ENCODE measurements around the gene LCA5L.

GRCh38 chr21:39190336-39191447 lies 7.4 kb upstream of the PSMG1 start:
- PRO-cap: no peak

- PRO-cap: no peak
These were observed 15.6 kb upstream of the PSMG1 start for GRCh38 chr21:39198693-39199483.

- PRO-cap: no peak
These were observed 36.9 kb upstream of the PSMG1 start for GRCh38 chr21:39220079-39220663.

- PRO-cap: no peak
These were observed 49.0 kb downstream of the BRWD1 start for GRCh38 chr21:39264193-39265088.

- PRO-cap: no peak
These were observed 2.7 kb upstream of the GET1 start for GRCh38 chr21:39377258-39378037.

GRCh38 chr21:39386271-39386717 lies 6.2 kb downstream of the GET1 start:
- PRO-cap: no peak

DNA sequence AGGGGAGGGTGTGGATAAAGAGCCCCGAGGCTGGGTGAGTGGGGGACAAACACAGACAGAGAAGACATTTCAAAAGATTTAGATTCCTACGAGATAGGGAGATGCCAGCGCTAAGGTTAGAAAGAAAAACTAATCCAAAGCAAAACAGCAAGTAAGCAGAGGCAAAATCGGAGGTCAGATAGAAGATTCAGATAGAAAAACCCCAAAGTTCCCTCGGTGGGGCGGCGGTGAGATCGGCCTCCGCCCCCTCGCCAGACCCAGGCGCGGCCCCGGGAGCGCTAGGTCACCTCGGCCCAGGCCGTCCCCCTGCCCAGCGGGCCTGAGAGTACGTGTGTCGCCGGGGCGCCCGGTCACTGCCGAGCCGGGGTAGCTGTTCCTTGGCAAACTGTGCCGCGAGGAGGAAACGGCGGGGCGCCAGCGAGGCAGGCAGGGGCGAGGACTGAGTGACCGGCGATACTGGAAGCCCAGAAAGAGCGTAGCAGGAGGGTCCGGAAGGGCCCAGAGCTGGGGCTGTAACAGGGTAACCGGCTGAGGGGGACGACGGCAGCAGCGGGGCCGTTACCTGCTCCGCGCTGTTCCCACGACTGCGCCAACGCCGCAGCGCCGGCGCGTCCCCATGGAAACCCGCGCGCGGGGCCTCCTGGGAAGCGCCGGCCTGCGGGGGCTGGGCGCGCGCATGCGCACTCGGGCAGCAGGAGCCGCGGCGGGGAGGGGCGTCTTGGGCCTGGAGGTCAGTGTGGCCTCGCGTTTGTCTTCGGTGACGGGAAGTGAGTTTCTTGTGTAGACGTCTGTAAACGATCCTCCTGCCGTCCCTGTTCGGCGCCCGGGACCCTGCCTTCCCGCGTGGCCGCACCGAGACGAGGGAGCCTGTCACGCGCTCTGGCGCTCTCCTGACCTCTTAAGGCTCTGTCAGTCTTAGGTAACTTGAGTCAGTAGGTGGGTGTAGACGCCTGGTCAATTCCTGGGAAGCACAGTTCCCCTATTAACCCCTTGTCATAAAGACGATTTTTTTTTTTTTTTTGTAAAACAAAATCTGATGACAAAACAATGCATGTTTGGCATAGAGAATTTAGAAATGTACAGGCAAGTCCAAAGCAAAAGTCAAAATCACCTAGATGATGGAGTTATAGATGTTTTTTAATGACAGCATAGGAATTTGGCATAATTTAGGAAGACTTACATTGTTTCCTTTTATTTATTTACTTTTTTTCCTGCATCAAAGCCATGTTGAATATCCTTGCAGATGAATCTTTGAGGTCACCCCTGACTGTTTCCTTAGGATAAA lies at the start of gene LCA5L:
TSS of gene LCA5L (minus strand) at position 616 of the 1,285 bp plus-strand sequence.
- PRO-cap: bidirectional peak, plus-strand start at position 383 of the sequence, minus-strand start at position 341 of the sequence; bidirectional peak, plus-strand start at position 706 of the sequence, minus-strand start at position 613 of the sequence

GRCh38 chr21:39611485-39612290 lies 1.1 kb upstream of the B3GALT5 start:
- PRO-cap: no peak

GRCh38 chr21:41155972-41156360 lies 12.0 kb upstream of the BACE2 start:
- PRO-cap: no peak

GRCh38 chr21:41166751-41167240 lies 1.2 kb upstream of the BACE2 start:
- PRO-cap: no peak

GRCh38 chr21:41210324-41210888 lies 42.4 kb downstream of the BACE2 start:
- PRO-cap: no peak

- PRO-cap: no peak
These were observed 73.6 kb downstream of the BACE2 start for GRCh38 chr21:41241416-41242039.

GRCh38 chr21:41250260-41251018 lies 66.2 kb upstream of the FAM3B start:
- PRO-cap: no peak

DNA sequence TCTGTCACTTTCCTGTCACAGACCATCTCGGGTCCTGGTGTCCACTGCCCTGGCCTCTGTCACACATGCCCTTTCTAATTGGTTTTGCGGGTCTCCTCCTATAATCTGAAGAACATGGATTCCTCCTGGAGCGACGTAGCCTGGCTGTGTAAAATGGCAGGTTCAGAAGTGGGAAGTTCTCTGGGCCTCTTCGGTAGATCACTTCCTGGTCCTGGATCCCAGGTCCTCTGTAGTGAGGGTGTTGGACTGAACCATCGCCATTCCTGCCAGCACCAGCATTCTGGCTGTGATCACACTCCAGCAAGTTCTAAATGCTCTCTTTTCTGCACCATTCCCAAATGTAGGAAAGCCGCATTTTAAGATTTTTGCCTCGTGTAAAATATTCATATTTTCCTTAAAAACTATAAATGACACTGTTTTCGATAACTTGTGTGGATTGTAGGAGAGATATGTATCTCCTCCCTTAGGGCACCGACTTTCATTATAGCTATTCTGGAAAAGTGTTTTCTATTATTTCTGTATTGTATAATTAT lies 967 bp downstream of the FAM3B start:
- PRO-cap: unidirectional peak, minus-strand start at position 155 of the sequence

DNA sequence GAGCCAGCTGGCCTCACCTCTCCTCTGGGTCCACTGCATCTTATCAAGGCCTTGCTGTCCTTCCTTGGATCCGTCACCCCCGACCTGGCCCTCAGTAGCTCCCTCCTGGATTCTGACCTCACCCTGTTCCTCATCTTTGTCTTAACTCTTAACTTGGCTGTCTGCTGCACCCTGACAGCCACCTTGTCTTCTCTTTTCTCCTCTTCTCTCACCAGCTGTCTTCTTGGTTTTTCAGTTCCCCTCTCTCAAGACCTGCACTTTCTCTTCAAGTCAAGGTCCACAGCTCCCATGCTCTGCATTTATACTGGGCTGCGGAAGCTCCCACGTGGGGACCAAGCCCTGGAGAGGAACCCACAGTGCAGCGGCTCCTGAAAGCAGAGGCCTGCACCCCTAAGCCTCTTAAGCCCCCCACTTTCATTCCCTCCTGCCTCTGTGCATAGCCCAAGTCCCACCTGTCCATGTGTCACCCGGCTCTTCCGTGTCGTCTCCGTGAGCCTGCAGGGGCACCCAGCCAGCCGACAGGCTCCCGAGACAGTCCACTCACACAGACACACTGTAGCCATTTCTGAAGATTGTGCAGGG lies 6.0 kb downstream of the MX2 start:
- PRO-cap: no peak

DNA sequence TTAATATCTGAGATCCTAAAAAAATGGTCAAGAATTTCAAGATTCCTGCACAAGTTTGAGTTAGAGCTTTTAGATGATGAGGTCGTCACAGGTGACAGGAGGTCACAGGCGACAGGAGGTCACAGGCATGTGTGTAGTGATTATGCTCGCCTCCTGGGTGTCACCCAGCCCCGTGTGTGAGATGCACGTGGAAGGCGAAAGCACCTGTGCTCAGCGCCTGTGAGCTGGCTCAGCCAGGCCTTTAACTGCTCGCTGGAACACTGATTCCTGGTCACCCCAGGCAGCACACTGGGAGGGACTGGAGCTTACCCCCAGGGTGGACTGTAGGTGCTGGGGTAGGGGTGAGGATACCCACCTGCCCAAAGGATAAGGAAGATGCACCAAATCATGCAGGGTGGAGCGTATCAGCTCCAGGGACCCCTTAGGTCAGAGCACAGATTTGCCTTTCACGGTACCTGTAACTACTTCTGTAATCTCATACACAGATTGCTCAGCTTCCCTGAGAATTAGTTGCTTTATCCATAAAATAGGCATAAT lies 18.8 kb upstream of the TMPRSS2 start:
- PRO-cap: no peak

DNA sequence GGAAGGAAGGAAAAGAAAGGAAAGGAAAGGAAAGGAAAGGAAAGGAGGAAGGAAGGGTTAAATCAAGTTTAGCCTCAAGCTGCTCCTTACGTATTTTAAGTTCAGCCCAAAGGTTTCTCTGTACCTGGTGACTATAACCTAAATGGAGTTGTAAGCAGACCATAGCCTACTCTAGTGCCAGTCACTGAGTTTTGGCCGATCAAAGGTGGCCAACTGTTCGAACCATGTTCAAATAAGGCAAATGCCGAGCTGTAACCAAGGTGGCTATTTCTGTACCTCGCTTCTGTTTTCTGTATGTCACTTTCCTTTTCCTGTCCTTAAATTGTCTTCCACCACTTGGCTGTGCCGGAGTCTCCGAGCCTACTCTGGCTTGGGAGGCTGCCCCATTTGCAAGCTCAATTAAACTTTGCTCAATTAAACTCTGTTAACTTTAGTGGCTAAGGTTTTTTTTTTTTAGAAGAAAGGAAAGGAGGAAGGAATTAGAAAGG lies 38.0 kb upstream of the TMPRSS2 start:
- PRO-cap: no peak

GRCh38 chr21:41664047-41664500 lies 102.8 kb downstream of the RIPK4 start:
- PRO-cap: no peak

GRCh38 chr21:41759234-41759734 lies 7.6 kb downstream of the RIPK4 start:
- PRO-cap: no peak

GRCh38 chr21:41768445-41769621 lies 2.0 kb upstream of the RIPK4 start:
- PRO-cap: no peak